Measurements from ENCODE around the gene ATP9A.

DNA sequence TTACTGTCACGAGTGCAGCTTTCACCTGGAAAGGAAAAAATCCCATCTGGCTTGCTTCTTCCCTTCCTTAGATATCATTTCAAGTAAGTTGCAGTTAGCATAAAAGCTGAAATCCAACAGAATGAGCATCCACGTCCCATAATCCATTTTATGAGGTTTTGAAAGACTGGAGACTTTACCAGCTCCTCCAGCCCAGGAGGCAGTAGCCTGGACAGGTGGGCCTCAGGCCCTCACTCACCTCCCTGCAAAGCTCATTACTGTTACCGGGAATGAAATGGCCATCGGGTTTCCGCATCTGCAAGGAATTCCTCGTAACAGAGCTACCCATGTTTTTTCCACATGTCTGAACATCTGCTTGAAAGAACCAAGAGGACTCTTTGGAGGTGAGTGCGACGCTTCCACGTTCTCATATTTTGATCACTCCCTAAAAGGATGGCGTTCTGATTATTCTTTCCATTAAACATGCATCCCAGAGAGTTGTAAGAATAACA lies 32.8 kb downstream of the NFATC2 start:
- PRO-cap, result no peak

- PRO-cap, result bidirectional peak, plus-strand start at chr20:51563068, minus-strand start at chr20:51562839
These were observed 20.1 kb upstream of the NFATC2 start for GRCh38 chr20:51562382-51563339.

GRCh38 chr20:51678102-51678976 lies 89.9 kb downstream of the ATP9A start:
- PRO-cap, result no peak

DNA sequence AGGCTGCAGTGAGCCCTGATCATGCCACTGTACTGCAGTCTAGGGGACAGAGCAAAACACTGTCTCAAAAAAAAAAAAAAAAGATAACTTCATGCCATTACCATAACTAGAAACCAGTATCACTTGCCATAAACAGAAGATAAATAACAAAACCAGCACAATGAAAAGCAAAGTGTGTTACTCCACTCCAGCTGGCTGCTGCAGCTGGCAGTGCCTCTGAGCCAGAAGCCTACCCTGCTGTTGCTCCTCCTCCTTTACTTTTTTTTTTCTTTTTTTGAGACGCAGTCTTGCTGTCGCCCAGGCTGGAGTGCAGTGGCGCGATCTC lies 26.0 kb downstream of the ATP9A start:
- PRO-cap, result no peak

DNA sequence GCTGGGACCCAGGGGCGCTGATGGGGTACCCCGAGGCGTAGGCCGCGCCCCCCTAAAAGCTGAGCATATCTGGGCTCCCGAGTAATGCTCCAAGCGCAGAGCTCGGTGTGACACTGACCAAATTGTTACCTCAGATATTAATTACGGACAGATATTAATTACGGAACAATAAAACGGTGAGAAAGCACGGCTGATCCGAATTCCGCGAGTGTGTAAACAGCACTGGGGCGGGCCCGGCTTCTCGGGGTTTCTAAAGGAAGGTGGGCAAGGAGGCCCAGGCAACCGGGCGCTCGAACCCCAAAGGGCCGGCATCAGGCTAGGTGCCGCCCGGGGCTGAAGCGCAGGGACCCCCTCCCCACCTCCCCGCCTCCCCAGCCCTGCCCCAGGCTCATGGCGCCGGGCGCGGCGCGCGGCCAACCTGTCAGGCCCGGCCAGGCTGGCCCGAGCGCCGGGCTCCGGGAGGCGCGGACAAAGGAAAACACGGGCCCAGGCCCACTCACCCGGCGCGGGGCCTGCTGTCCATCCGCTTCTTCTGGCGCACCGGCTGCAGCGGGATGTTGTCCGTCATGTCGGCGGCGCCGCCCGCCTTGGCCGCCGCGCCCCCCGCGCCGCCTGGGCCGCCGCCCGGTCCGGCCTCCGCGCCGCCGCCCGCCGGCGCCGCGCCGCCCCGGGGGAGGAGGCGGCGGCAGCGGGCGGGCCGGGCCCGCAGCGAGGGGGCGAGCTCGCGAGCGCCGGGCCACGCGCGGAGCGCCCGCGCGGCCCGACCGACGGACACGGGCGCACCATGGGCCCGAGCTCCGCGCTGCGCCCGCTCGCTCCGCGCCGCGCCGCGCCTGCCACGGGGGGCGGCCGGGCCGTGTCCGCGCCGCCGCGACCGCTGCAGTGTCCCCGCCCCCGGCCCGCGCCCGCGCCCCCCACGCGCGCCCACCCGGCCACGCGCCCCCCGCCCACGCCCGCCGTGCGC lies at the start of gene ATP9A:
Gene ATP9A, minus strand, starts transcription at position 589 of the 964 bp plus-strand sequence.
- PRO-cap, result no peak

DNA sequence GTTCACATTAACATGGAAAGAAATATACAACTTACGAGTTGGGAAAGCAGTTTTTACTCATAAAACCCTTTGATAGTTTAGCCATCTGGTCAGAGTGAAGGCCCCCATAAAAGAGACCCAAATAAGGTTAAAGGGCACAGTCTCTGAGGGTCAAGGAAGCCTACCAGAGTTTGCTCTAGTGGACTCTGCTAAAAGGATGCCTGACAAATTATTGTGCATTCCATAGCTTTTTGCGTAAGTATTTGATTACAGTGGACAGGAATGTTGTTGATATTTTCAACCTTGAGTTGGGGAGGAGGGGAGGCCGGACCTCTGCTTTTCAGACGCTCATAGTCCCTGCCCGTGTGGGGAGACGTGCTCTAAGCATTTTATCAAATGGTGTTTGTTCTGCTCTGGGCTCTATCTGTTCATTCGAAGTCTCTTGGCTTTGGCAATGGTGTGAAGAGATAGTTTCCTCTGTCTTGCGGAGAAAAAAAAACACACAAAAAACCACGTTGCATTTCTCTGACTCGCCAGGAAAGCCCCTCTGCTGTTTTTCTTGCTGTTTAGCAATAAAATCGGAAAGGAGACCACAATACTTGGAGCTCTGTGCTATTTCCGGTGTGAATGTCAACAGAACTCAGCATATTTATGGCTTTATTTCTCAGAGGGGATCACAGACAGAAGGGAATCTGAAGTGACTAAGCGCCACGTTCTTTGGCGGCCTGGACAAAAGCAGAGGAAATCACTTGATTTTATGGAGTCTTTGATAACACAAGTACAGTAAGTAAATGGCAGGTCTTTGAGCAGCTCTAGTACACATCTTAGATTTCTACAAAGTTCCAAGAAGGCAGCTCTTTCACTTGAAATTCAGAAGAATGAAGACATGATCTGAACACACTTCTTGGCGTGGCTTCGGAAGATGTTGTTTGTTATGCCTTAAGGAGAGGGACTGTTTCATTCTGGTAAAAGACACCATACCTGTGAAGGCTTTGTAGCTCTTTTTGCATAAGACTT lies 159.8 kb downstream of the ZFP64 start:
- PRO-cap, result no peak

- PRO-cap, result no peak
These were observed 142.4 kb downstream of the ZFP64 start for GRCh38 chr20:52049096-52049657.

DNA sequence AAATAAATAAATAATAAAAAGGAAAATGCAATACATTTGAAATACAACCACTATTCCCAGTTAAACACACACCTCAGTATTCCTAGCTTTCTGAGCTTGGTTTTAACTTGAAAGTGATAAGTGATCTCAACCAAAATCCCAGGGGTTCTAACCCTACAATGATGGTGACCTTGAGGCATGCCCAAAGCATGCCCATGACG lies 96.9 kb downstream of the ZFP64 start:
- PRO-cap, result no peak

DNA sequence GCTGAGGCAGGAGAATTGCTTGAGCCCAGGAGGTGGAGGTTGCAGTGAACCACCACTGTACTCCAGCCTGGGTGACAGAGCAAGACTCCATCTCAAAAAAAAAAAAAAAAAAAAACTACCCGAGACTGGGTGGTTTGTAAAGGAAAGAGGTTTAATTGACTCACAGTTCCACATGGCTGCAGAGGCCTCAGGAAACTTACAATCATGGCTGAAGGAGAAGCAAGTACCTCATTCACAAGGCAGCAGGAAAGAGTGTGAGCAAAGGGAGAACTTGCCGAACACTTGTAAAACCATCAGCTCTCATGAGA lies 30.6 kb upstream of the ZFP64 start:
- PRO-cap, result no peak

GRCh38 chr20:52675603-52676218 lies 296.4 kb upstream of the TSHZ2 start:
- PRO-cap, result no peak

DNA sequence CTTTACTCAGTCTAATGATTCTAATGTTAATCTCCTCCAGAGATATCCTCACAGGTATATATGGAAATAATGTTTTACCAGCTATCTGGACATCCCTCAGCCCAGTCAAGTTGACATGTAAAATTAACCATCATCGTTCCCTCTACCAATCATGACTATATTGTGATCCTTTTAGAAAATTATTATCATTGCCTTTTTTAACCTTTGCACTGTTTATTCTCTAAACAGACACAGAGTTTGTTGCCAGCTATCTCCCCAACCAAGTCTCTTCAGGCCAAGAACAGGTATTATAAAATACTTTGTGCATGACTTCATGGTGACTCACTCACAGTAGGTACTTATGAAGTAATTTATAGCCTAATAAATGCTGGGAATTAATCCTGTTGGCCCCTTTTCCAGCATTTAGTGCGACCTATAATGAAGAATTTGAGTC lies 26.1 kb upstream of the TSHZ2 start:
- PRO-cap, result no peak

DNA sequence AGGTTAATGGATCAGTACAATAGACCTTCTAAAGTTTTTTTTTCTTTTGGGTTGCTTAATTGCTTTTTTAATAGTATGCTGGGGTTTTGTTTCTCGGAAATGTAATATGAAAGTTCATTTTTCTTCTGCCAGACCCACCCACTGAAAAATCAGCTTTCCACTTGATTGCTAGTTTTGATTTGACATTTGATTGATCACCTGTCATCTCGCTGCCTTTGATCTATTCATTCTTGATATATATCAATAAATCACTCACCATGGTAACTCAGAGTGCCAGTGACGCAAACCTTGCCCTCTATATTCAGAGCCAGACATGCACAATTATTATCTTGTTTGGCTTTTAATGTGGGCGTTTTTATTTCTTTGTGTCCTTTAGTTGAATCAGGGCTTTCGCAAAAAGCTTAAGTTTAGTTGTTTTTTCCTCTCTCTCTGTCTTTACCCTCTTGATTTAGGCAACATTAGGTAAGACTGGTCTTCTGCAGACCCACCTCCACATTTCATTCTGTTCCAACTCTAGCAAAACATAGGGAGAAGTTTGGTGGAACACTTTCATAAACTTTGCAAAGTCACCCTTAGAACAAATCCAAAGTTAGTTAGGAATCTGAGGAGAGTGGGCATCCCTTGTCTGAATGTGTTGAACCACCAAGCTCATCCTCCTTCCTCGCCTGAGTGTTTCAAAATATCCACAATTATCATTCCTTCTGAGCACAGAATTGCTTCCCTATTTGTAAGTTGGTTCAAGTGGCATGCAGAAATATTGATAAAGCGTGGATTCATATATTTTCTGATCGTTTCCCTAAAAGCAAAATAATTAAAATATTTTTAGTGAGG lies 2.2 kb downstream of the TSHZ2 start:
- PRO-cap, result no peak

DNA sequence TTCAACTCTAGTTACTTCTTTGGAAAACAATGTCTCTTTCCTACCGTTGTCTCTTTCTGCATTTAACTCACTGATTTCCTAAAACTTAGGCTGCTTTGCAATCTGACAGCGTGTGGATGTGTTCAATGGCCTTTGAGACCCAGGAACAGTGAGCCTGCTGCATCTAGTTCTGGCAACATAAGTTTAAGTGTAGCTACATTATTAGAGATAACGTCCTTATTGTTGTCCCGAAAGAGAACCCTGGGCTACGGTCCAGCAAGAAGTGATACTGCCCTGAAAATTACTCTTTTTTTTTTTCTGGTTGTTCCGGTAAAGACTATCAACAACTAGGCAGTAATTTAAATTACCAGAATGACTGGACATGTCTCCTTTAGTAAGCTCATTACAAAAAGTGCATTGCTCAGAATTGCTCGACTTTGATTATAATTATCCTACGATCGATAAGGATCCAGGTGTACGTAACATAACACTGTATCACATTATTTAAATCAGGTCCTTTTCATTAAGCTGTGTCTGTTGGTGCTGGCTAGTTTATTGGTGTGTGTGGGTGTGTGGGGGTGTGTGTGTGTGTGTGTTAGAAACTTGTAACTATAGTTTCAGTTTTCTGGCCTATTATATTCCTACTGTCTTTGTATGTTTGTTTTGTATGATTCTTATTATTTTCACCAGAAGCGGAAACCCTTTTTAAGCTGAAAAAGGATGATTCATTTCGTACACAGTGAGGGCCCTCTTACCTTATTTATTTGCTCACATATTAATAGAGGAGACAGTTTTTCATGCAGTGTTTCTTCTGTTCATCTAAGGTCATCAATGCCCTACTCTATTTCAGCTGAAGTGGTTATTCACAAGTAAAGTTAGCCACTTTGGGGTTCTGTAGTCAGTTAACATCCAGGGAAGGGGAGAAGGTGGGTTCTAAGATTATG lies 3.1 kb downstream of the TSHZ2 start:
- PRO-cap, result no peak

GRCh38 chr20:52975889-52976127 lies 3.6 kb downstream of the TSHZ2 start:
- PRO-cap, result no peak

DNA sequence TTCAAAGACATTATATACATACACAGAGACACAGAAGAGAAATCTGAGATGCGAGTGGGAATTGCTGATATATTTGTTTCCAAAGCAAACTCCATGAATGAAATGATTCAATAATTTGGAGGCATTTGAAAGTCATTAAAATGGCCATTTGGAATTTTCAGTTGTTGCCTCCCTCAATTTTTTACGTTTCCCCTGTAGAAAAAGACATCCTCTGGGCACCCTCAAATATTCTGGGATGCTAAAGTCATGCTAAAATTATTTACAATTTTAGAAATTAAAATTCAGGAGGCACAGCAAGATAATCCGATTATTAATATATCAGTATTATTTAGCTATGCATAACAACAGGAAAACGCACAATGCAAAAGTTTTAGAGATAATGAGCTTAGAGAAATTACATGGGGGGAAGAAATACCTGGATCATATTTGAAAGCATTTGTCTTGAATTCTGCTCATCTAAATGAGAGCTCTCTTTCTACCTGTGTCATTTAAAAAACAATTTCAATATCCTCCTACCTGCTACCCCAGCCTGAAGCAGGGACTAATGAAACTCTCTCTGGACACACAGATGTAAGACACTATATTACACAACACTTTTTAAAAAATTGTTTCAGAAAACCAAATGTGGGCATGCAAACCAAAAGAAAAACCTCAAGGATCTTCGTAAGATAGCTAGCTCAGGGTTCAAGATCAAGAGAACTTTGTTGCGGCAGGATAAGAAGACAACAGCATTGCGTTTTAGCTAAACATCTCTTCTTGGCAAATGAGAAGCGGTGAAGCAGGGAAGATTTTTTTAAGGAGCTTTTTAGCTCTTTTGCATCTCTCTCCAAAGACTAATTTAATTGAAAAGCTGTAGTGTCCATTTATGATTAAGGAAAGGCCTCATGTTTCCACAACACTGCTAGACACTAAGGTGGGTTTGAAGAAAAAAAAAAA lies 7.6 kb downstream of the TSHZ2 start:
- PRO-cap, result no peak

- PRO-cap, result no peak
These were observed 12.0 kb downstream of the TSHZ2 start for GRCh38 chr20:52984106-52984583.

DNA sequence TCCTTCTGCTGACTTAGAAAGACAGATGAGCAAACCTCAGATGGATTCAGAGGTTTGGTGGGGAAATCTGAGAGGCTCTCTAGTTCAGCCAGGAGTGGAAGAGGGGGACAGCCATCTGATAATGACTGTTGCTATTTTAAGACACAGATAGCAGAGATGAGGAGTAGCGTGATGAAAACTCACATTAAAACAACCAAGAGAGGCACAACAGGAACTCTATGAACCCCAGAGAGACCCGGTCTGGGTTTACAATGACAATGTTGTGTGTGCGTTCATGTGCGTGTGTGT lies 28.7 kb downstream of the TSHZ2 start:
- PRO-cap, result no peak

DNA sequence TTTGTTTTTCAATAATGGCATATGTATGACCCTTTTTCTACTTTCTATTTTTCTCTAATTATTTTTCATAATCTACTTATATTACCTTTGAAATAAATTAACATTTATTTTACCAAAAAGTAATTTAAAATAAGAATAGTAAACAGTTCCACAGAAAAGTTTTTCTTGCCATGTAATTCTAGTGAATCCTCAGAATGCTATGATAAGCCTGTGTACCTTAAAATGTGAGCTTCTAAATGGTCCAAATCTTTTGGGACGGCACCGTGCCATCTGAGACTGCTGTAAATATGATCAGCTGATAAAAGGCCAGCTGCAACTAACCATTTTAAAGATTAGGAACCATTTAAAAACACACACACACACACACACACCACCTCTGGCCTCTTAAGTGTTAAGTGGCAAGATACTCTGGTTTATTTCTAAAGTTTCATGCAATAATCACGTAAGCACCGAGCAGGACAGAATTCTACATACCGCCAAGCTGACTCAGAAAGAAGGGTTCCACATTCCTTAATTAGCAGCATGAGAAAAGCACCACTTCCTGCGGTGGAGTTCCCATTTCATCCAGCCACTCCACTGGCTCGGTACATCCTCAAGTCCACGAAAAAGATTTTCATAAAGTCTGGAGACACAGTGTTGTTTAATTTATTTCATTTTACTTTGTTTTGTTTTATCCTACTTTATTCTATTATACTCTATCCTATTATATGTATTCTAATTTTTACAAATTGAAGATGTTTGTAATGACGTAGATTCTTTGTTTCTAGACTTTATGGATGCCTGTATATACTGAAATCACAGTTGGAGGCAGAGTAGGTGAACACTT lies 17.8 kb upstream of the ZNF217 start:
- PRO-cap, result no peak

DNA sequence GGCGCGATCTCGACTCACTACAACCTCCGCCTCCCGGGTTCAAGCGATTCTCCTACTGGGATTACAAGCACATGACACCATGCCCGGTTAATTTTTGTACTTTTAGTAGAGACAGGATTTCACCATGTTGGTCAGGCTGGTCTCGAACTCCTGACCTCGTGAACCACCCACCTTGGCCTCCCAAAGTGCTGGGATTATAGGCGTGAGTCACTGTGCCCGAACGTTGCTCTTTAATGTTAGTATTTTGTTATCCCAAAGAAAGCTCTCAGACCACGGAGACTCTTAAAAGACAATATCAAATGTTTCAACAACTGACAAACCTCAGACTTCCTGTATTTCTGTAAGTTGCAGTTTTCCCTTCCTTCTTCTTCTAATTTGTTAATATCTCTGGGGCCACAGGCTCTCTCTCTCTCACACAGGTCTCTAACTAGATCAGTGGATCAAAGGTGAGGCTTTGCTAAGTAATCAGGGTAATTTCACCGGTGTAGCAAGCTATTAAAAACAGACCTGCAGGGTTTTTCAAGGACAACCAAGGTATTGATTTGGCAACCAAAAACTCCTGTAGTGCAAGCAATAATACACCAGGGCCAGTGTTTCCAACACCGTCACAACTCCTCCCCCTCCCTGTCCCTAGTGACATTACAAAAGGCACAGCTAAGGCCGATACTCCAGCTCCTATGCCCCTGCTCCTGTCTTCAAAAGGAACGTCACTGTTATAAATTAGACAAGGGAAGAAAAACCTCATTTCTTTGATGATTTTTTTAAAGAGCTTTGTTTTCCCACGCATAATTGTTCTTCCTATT lies 48.9 kb upstream of the ZNF217 start:
- PRO-cap, result no peak

GRCh38 chr20:53706346-53706715 lies 112.7 kb upstream of the ZNF217 start:
- PRO-cap, result no peak

Measured in peritoneum (tissue), 1 donor.